Peyer's patch (tissue), 4 donors: Measurements from ENCODE around the genes IL18RAP and TMEM182.

DNA sequence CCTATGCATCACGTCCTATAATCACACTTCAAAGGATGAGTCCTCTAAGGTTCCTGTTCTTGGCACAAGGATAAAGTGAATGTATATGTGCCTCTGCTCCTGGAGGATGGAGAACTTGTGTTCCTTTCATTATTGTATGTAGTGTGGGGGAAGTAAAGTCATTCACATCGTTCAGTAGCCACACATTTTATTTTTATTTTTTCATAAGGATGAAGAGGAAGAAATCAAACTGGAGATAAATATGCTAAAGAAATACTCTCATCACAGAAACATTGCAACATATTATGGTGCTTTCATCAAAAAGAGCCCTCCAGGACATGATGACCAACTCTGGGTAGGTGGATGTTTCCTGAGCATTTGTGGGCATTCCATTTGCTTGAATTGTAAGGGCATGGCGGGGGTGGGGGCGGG, 126.2 kb downstream of the MAP4K4 start:
- PRO-cap = no peak
- RAMPAGE, long total RNA, 4 experiments = no peak in any of the 4 experiments

DNA sequence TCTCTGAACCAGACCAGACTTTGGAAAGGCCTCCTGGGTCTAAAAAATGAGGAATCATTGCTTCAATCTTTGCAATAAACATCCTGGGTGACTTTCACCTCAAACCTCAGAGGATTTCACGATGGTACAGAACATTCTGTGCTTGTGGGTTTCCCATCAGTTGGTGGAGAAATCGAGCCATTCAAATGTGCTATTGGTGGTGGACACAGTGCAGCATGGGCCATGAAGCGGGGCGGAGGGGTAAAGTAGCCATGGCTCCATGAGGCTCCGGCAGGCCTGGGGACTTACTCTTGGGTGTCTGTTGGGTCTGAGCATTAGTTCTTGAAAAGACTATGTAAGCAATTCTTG, 2.0 kb upstream of the IL1R2 start:
- PRO-cap = no peak
- RAMPAGE, long total RNA, 4 experiments = no peak in any of the 4 experiments

DNA sequence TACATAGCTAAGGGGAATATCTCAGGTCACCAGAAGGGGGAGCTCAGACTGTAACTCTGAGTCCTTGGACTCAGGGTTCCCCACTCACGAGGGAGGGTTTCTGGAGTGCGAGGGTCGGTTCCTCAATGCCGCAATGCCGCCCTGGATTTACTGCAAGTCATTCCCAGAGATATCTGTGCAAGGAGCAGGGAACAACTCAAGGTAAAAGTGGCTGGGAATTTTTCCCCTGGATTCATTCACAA, 14.6 kb downstream of the IL1R2 start:
- PRO-cap = no peak
- RAMPAGE, long total RNA, 4 experiments = no peak in any of the 4 experiments

- PRO-cap = no peak
- RAMPAGE, long total RNA, 4 experiments = no peak in any of the 4 experiments
These were observed 69.5 kb downstream of the IL1R2 start for GRCh38 chr2:102061122-102061849.

DNA sequence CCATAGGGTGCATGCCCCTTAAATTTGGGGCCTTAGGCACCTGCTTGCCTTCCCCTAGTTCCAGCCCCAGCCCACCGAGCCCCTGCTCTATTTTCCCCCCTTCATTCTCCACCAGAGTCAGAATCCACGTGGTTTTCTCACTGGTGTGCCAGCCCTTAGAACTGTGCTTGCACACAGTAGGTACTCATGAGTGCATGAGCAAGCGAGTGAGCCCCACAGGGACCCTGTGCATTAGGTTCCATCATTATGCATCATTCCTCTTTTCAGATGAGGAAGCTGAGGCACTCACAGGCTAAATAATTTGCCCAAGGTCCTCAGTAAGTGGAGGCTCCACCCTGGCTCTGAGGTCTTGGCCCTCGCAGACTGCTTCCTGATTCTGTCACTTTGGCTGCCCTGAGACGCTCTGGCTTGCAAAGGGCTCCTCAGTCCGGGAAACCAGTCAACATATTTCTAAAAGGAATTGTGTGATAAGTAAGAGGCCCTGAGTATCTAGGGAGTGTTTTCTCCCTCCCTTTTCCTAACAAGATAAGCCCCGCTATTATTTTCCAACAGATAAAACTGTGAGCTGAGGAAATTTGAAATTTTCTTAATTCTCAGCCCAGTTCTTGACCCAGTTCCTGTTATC, 71.7 kb downstream of the IL1R2 start:
- PRO-cap = bidirectional peak, plus-strand start at position 373 of the sequence, minus-strand start at position 405 of the sequence
- RAMPAGE, long total RNA, 4 experiments = no peak in any of the 4 experiments

DNA sequence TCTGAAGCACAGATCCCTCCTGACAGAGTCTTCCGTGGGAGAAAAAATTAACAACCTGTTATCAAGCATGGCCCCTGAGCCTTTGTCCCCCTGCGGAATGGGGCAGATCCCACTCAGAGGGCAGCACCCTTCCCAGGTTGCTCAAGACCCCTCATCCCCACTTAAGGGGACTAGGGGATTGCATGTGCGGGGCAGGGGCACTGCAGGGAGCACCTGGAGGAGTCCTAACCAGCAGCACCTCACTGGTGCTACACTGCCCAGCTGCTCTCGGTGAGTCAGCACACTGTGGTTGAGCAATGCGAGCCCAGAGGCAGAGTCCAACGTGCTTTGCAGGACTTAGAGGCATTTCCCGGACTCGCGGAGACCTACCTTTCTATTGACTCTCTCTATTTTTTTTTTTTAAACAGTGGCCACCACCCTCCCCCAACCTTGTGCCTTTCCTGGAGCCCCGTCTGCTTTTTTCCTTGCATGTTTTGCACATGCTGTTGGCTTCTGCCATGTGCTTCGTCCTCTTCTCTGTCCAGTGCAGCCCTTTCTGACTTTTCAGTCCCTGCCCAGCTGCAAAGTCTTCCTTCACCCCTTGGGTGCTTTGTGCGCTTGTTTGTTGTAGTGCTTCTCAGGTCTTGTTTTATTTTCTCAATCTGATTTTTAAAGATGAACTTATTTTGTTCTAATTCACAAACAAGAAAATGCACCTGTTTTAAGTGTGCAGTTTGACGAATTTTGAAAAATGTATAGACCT, 74.1 kb downstream of the IL1R2 start:
- PRO-cap = no peak
- RAMPAGE, long total RNA, 4 experiments = no peak in any of the 4 experiments

DNA sequence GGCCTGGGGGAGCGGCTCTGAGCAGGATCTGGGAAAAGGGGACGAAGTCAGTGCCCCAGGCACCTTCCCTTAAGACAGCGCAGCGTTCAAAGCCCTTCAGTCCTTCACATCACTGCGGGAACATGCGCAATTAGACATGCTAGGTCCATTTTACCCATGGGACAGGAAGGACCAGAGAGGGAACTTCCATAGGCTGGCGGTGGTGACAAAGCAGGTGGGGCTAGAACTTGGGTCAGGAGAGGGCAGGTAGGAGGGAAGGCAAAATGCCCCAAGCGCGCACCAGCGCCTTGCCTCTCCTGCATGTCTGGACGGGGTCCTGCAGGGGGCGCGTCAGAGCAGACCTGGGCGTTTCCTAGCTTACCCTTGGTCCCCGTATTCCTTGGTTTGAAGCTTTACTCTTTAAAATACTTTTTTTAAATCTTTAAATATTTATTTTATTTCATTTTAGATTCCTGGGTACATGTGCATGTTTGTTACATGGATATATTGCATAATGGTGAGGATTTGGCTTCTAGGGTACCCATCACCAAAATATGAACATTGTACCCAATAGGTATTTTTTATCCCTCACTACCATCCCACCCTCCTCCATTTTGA, 59.8 kb upstream of the IL1RL1 start:
- PRO-cap = no peak
- RAMPAGE, long total RNA, 4 experiments = no peak in any of the 4 experiments

DNA sequence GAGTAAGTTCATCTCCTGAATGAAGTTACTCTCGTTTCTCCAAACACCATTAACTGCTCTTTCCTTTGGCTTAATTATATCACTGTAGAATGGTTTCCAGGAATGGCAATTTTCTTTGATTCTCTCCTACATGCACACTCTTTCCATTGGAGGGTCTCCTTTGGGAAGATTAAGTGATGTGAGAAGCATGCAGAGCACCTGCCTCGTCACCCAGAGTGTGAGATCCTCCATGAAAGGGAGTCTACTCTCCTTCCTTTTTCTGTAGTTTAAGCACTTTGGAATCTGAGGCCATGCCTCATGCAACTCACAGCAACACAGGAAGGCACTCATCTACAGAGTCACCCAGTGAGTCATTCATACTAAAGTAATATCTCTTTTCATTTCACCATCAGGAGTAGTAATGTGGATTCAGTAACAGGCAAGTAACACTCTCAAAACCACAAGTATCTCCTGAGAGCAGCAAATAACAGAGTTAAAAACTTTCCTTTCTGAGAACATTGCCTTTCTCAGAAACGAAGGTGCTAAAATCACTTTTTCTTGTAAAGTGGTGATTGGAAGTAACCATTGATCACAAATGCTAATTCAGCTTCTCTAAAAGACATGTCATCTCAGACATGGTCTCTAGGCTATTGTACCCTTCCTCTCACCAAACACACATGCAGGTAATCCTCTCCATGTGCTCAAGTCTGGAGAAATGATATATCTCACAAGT, 52.8 kb upstream of the IL1RL1 start:
- PRO-cap = no peak
- RAMPAGE, long total RNA, 4 experiments = no peak in any of the 4 experiments

- PRO-cap = no peak
- RAMPAGE, long total RNA, 4 experiments = start-site peak on the plus strand in 2 of 4 experiments, at chr2:102318312-102318668 at its widest, 7 reads per replicate
These were observed 6.7 kb downstream of the IL1RL1 start for GRCh38 chr2:102317700-102318754.

DNA sequence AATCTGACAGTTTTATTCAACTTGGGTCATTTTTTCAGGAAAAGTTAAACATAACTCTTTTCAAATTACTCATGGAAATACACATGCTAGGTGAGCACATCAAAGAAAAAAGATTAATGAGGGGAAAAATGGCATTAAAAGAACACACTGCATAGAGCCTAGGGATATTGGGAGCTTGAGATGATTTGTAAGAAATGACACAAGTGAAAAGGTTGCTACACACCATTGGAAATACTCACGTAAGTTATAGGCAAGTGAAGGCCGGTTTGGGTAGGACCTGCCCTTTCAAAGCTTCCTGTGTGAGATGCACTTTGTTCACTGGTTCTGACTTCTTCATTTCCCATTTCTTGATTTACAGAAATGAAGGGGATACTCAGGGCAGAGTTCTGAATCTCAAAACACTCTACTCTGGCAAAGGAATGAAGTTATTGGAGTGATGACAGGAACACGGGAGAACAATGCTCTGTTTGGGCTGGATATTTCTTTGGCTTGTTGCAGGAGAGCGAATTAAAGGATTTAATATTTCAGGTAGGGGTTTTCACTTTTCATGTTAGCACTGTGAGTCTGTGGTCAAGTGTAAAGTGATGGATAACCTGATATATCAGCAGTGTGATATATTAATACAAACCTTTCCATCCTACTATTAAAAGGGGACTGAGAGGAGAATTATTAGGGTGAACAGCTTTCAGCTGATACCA, at the start of gene IL18RAP:
Gene IL18RAP, plus strand, starts transcription at position 341 of the 698 bp plus-strand sequence.
- PRO-cap = no peak
- RAMPAGE, long total RNA, 4 experiments = no peak in any of the 4 experiments

GRCh38 chr2:102476366-102476791, 3.4 kb downstream of the SLC9A4 start:
- PRO-cap = no peak
- RAMPAGE, long total RNA, 4 experiments = no peak in any of the 4 experiments

- PRO-cap = no peak
- RAMPAGE, long total RNA, 4 experiments = no peak in any of the 4 experiments
These were observed 15.2 kb downstream of the SLC9A2 start for GRCh38 chr2:102634411-102635123.

GRCh38 chr2:102685461-102685965, 51.2 kb downstream of the MFSD9 start:
- PRO-cap = no peak
- RAMPAGE, long total RNA, 4 experiments = start-site peak on the plus strand in 1 of 4 experiments, at chr2:102685338-102685919 at its widest, 14 reads per replicate

DNA sequence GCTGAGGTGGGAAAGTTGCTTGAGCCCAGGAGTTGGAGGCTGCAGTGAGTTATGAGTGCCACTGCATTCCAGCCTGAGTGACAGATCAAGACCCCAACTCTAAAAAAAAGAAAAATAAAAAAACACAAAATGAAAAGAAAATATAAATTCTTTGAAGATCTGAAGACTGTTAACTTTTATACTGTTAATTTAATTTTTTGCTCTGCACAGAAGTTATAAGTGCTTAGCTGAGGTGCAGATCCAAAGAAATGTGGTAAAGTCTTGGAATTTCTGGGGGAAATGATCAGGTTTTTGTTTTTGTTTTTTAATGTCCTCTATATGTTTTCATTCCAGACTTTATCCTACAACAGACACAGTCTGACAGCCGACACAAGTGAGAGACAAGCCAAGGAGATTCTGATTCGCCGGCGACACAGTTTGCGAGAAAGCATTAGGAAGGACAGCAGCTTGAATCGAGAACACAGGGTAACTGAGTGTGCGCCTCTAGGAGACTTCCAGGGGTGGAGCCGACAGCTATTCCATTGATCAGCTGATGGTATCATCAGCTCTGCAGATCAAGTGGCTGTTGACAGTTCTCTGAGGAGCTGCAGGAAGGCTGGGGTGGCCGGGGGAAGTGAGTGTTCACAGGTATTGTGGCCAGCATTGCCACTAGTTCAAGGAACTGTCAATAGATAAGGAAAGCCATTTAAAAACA, 32.3 kb downstream of the MFSD9 start:
- PRO-cap = no peak
- RAMPAGE, long total RNA, 4 experiments = start-site peak on the plus strand in 1 of 4 experiments, centred at position 213 of the sequence, 19 reads per replicate

- PRO-cap = no peak
- RAMPAGE, long total RNA, 4 experiments = no peak in any of the 4 experiments
These were observed at the start of gene TMEM182 for GRCh38 chr2:102761558-102762150. Gene TMEM182 (plus strand): TSS chr2:102762031.

GRCh38 chr2:104481274-104481786, 372.6 kb upstream of the POU3F3 start:
- PRO-cap = no peak
- RAMPAGE, long total RNA, 4 experiments = no peak in any of the 4 experiments

DNA sequence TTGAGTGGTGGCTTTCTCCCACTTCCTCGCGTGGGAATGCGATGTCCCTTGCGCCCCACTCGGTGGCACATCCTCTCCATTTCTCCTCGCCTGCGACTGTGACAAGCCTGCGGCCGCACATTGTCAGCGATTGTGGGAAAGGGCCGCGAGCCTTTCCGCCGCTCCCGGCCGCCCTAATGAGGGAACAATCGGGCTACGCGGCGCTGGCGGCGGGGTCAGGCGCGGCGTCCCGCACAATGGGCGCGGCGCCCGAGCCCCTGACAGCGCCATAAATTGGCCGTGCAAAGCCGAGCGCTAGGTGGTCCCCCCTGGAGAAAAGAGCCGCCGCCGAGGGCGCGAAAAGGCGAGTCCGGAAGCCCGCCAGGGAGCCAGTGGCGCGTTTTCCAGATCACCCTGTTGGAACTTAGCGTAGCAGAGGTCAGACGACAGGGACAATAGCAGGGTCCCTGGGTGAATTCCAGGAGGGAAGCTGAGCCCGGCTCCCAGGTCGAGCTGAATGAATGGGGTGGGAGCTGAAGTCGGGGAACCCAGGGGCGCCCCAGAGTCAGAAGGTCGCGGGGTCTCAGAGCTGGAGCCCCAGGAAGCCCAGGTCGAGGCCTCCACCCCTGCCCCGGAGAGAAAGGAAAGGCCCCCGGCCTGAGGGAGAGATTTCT, 194.7 kb upstream of the POU3F3 start:
- PRO-cap = no peak
- RAMPAGE, long total RNA, 4 experiments = no peak in any of the 4 experiments

GRCh38 chr2:104703462-104704127, 150.3 kb upstream of the POU3F3 start:
- PRO-cap = no peak
- RAMPAGE, long total RNA, 4 experiments = no peak in any of the 4 experiments

GRCh38 chr2:105037716-105037946, 238 bp upstream of the MRPS9 start:
- PRO-cap = bidirectional peak, plus-strand start at chr2:105038061, minus-strand start at chr2:105037874
- RAMPAGE, long total RNA, 4 experiments = no peak in any of the 4 experiments

- PRO-cap = no peak
- RAMPAGE, long total RNA, 4 experiments = start-site peak on the plus strand in 3 of 4 experiments, at chr2:105097146-105097194 at its widest, 17 to 31 reads per replicate
These were observed 59.1 kb downstream of the MRPS9 start for GRCh38 chr2:105096899-105097440.